Measurements from ENCODE around the genes SLC5A10, MAPK7 and AKAP10.

GRCh38 chr17:18237421-18237793 lies 12.0 kb downstream of the LLGL1 start:
- PRO-cap: no peak
- RRBS: no CpG with 5 or more reads among the region's 20 CpGs

DNA sequence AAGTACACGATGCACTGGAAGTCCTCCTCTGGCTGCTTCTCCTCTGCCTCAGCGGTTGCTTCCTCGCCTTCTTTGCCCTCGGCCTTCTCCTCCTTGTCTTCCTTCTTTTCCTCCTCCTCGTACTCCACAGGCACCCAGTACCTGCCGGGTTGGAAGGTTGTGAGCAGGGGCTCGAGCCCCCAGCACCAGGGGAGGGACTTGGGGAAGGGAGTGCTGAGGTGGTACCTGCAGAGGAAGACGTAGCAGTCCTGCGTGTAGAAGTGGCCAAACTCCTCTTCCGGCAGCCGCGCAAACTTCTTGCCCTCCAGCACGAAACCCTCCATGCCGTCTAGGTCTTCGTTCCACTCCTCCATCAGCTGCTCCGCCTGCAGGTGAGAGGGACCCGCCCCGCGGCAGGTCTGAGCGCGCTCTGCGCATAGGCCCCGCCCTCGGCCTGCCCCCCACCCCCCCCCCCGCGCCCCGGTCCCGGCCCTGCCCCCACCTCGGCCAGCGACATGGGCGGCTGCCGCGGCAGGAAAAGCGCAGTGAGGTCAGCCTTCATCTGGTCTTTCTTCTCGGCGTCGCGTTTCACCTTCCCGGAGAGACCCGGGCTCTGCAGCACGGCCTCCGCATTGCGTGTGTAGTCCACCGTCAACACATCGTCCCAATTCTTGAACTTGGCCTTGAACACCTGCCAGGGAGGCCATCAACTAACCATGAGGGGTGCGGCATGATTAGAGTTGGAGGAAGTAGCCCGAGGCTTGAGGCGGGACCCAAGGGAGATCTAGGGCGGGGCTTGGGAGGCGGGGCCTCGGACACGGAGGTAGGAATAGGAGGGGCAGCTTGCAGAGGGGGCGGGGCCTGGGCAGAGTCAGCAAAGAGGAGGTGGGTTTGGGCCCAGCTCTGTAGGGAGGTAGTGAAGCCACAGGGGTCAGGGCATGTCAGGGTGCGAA lies 11.6 kb downstream of the FLII start:
- PRO-cap: no peak
- RRBS: 54% methylated on average over 13 of the region's 54 CpGs

GRCh38 chr17:18262369-18263255 lies 2.1 kb downstream of the MIEF2 start:
- PRO-cap: no peak
- RRBS: no CpG with 5 or more reads among the region's 19 CpGs

GRCh38 chr17:18865271-18865877 lies 7.4 kb downstream of the PRPSAP2 start:
- PRO-cap: no peak
- RRBS: no CpG with 5 or more reads among the region's 4 CpGs

DNA sequence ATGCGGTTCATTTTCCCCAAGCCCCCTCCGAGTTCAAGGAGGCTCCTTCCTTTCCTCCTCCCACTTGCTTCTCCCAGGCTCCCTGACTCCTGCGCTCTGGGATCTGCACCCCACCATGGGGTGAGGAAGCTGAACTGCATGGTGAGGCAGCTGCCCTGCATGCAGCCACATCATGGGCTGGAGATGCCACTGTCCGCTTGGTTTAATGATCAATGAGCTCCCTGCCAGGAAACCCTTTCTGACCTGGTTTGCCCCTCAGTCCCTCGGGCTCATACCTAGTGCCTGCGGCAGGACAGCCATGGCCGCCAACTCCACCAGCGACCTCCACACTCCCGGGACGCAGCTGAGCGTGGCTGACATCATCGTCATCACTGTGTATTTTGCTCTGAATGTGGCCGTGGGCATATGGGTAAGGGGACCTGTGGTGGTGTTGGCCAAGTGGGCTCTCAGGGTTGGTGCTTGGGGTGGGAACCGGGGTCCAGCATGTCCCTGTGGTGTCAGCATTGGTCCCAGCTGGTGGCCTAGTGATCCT lies at the start of gene SLC5A10:
Gene SLC5A10, plus strand, starts transcription at position 258 of the 532 bp plus-strand sequence.
- PRO-cap: no peak
- RRBS: 76% methylated on average over 5 of the region's 14 CpGs

DNA sequence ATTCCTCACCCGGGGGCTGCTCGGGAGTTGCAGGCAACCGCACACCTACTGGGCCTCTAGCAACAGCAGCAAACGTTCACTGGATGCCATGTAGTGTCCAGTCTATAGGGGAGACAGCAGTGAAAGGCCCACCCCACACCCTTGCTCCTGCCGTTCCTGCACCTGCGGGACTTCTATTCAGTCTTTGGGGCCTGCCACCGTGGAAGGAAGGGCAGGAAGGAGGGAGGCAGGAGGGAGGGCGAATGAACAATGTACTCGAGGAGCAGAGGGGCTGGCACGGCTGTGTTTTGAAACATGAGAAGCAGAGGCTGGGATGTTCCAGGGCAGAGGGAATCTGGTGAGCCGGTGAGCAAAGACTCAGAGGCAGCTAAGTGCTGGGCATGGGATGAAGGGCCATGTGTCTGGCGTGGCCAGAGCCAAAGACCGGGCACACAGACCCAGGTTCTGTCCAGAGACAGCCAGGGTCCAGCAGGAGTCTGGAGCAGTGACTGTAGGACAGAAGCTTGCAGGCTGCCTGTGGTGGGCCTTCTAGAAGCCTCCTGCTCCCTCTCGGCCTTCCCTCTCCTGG lies 15.3 kb downstream of the SLC5A10 start:
- PRO-cap: no peak
- RRBS: 72% methylated on average over 4 of the region's 14 CpGs

DNA sequence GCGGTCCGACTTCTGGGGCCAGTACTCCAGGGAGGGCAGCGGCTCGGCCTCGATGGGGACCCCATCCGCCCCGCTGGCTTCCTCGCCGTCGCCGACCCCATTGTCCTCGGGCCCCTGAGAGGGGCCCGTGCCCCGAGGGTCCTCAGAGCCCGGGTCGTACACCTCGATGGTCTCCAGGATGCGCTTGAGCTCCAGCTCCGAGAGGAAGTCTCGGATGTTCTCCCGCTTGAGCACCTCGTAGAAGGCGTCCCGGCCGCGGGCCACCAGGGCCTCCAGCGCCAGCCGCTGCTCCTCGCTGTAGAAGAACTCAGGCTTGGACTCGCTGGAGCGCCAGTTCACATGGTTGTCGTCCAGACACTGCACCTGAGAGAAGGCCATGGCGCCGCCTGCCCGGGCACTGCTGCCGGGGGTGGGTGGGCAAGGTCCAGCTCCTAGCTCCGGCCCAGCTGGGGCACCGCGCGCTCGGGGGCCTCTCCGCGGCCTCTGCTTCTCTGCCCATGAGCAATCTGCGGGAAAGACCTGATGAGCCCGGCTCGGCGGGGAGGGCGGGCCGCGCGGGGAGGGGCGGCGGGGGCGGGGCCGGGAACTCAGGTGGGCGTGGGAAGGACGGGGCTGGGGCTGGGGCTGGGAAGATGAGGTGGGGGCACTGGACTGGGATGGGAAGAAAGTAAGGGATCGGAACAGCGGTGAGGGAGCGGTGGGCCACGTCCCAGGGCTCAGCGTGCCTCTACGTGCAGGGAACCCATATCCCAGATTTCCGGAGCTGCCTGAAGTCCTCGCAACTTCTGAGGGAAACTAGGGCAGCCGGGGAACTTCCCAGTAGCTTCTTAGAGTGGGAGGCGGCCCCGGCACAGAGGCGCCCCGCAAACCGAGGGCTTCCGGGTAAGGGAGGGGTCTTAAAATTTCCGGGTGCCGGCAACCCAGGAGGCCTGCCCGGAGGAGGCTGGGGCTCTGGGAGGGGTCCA lies 618 bp downstream of the FAM83G start:
- PRO-cap: no peak
- RRBS: 10% methylated on average over 31 of the region's 75 CpGs

DNA sequence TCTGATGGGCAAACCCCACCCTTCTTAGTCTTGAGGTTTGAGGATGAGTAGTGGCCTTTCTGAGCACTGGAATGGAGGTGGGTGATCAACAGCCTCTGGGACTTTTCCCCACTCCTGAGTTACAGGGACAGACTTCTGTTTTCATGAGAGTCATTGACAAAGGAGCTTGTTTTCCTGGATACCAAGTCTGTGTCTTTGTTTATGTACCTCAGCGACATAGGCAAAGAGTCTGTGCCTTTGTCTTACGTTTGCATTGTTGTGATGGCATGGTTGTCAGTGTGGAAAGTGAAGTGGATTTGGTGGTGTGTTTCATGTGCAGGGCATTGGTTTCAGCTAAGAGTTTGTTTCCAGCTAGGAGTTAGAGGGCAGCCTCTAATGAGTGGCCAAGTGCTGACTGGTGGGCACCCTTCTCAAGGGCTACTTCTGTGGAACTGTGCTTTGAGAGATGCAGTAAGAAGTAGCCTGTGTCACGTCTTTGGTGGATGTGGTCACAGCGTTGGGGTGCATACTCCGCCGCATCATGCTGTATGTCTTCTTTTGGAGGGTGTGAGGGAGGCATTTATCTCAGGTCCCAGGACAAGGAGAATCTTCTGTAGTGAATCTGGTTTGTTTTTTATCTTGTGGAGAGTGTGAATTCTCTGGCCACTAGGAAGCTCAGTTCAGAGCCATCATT lies 17.6 kb downstream of the EPN2 start:
- PRO-cap: no peak
- RRBS: no CpG with 5 or more reads among the region's 6 CpGs

DNA sequence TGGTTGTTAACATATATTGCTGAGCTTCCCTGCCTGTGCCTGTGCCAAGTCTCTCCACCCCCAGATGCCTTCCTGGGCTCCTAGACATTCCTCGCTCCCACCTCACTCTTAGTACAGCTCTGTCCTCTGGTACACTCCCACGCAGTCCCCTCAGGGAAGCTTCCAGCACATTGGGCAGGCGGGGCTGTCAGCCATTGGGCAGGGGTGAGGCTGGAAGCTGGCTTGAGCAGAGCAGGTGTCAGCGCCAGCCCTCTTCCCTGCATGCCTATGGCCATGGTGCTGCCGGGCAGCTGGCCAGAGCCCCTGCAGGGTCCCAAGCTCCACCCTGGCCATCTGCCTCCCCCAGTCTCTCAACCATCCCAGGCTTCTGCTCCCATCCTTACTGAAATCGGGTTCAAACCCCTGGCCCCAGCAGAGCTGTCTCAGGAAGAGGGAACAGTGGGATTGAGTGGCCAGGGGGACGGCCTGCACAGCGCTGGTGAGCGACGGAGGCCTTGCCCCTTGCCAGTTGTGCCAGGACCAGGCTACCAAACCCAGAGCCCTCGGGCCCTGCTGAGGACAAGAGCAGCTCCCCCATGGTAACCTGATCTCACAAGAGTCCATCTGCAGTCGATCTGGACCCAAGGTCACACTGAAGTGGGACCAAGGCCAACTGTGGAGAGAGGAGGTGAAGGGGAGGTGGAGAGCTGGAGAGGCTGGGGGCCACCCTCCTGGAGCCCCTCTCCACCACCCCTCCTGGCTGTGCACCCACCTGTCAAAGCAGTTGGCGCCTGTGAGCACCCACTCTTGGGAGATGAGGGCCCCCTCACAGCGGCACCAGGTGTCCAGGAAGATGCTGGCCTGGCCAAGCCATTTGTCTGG lies 2.4 kb upstream of the B9D1 start:
- PRO-cap: no peak
- RRBS: no CpG with 5 or more reads among the region's 14 CpGs

DNA sequence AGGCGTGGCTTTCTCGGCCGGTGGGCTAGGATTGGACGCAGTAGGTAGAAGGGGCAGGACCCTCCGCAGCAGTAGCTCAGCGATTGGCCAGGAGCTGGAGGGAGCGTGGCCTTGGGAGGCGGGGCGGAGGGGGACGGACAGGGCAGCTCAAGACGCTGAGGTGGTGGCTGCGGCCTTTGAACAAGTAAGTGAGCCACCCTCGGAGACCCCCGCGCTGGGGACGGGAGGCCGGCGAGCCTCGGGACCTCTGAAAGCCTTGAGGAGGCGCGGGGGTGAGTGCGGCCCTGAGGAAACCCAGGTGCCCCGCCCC lies at the start of gene MAPK7:
Gene MAPK7, plus strand, starts transcription at position 140 of the 310 bp plus-strand sequence.
- PRO-cap: bidirectional peak, plus-strand start at position 121 of the sequence, minus-strand start outside the sequence
- RRBS: 5% methylated on average over 3 of the region's 23 CpGs

DNA sequence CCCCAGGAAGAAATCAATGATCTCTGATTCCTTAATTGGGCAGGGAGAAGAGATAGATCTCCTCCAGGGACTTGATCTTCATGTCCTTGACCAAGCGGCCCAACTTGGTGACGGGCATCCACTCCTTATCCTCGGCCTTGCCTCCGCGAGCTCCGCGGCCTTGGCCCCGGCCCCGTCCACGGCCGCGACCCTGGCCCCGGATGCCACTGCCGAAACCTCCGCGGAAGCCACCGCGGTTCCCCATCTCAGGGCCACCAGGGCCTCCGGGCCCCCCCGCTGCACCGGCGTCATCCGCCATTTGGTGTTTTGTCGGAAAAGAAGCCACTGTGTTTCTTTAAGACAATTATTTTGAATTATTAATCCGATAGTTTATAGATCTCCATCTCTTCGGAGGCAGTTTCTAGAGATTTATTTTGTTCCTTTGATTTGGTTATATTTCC lies 35.5 kb downstream of the RNF112 start:
- PRO-cap: no peak
- RRBS: no CpG with 5 or more reads among the region's 26 CpGs

DNA sequence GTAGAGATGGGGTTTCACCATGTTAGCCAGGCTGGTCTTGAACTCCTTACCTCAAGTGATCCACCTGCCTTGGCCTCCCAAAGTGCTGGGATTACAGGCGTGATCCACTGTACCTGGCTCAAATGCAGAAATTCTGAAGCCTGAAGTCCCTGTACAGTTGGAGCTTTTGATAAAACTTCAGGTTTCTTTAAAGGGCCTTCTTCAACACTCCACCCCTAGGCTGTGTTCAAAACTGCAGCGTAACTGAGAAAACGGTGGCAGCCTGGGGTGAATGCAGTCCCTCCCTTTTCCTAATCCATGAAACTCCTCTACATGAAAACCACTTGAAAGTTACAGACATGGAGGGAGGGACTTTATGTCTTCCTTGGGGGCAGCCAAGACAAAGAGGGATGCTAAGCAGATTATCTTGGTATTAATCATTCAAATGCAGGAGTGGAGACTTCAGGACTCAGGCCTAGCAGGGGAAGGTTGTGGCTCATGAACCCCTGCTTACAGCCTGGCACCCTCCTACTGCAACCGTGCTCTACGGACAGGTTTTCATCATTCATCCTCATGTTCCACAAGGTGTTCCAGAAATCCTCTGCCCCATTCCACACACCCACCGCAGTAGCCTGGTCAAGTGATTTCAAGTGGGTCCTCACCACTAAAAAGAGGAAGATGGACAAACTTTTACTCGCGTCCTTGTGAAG lies 46.8 kb downstream of the RNF112 start:
- PRO-cap: no peak
- RRBS: no CpG with 5 or more reads among the region's 8 CpGs

DNA sequence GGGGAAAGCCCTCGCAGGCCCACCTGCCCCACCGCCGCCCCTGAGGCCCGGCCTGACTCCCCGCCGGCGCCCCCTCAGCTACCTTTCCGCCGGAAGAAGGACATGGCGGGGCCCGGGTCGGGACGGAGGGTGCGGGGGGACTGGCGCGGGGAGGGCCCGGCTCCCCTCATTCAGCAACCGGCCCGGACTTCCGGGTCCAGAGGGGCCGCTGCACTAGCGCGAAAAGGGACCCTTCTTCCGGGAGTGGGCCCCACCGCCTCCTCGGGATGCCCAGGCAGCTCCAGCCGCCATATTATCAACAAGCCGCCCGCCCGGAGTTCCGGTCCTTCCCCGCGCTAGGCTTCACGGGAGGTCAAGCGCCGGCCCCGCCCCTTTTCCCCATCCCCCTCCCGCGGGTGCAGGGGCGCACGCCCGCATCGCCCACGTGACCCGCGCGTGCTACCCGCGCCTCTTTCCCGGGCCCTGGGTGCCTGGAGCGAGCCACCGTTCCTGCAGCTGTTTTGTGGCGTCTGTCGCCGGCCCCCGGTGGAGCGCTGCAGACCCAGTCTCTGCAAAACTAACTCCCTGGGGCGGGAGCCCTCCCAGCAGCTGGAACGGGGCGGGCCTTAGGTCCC lies at the start of gene AKAP10:
Gene AKAP10, minus strand, starts transcription at position 319 of the 614 bp plus-strand sequence.
- PRO-cap: bidirectional peak, plus-strand start at position 452 of the sequence, minus-strand start at position 319 of the sequence
- RRBS: 2% methylated on average over 41 of the region's 60 CpGs

DNA sequence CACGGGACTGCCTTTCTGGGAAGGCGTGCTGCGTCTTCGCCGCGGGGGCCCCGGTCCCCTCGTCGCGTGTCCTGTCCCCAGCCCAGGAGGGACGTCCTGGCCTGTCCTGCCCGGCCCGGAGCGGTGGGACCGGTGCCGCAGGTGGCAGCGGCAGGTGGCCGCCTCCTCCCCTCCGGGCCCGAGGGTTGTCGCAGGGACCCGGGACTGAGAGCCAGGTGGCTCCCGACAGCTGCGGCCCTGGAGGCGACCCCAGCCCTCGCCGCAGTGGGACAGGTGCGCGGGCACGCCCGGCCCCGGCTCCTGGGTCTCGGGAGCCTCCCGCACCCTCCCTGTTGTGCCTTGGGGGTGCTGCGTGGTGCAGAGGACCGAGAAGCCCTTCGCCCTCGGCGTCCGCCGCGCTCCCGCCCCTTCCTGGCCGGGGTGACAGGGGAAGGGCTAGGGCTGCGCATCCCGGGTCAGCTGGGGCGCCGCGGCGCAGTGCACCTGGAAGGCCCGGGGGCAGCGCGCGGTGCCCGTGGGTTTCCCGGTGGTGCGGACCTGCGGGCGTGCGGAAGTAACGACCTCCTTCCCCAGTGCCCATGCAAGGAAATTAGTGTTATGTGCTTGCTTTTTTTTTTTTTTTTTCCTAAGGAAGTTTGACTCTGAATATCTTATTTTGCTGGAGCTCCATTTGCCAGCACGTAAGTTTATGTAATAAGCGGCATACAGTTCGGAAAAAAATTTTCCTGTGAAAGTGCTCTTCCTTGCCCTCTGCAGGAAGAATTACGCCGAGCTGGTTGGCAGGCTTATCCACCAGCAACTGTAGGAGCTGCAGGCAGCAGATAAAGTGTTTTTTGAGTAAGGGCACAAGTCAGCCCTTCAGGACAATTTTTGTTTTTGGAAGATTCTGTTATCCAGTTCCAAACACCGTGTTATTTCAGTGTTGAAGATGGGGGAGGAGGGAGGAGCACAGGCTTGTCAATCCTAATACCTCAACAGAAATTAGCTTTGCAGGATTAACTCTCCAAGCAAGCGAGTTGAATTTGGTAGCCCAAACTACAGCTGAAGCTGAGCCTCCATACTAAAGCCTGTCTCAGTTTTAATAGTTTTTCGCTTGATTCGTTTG lies 731 bp downstream of the SPECC1 start:
- PRO-cap: bidirectional peak, plus-strand start at position 480 of the sequence, minus-strand start at position 403 of the sequence
- RRBS: 2% methylated on average over 37 of the region's 70 CpGs

DNA sequence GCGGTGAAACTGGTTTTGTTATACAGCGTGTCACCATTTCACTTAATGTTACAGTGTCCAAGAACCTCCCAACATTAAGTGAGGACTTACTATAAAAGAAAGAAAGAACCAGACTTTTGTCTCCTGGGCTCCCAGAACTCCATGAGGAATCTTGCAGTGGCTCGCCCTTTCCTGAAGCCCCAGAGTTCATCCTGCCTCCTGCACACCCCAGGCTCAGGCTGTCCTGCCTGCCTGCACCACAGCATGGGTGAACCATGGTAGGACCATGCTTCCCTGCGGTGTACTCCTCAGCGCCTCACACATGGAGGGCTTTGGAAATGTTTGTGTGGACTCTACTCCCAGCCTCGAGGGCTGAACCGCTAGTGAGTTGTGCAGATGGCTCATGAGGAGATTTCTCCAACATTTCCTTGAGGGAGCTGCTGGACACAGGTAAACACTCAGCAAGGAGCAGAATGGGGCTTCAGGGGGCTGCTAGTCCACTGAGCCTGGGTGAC lies 186.1 kb downstream of the LGALS9B start:
- PRO-cap: no peak
- RRBS: no CpG with 5 or more reads among the region's 7 CpGs

- PRO-cap: no peak
- RRBS: 2% methylated on average over 7 of the region's 65 CpGs
Measured at GRCh38 chr17:20843669-20844184, 199.1 kb downstream of the USP22 start.

- PRO-cap: no peak
- RRBS: no CpG with 5 or more reads among the region's 50 CpGs
Measured at GRCh38 chr17:20852023-20853248, 190.4 kb downstream of the USP22 start.

DNA sequence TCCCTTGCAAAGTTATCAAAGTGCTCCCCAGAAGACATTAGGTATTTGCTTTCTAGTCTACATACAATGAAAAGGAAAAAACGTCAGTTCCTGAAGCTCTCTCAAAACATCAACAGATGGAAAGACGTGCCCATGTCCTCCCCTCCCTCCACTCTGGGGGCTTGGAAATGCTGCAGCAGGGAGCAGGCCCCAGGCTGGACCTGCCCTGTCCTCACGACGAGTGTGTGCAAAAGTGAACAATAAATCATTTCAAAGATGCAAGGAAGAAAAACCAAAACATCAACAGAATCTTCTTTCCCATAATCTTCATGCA lies 118.5 kb downstream of the USP22 start:
- PRO-cap: no peak
- RRBS: no CpG with 5 or more reads among the region's 4 CpGs

DNA sequence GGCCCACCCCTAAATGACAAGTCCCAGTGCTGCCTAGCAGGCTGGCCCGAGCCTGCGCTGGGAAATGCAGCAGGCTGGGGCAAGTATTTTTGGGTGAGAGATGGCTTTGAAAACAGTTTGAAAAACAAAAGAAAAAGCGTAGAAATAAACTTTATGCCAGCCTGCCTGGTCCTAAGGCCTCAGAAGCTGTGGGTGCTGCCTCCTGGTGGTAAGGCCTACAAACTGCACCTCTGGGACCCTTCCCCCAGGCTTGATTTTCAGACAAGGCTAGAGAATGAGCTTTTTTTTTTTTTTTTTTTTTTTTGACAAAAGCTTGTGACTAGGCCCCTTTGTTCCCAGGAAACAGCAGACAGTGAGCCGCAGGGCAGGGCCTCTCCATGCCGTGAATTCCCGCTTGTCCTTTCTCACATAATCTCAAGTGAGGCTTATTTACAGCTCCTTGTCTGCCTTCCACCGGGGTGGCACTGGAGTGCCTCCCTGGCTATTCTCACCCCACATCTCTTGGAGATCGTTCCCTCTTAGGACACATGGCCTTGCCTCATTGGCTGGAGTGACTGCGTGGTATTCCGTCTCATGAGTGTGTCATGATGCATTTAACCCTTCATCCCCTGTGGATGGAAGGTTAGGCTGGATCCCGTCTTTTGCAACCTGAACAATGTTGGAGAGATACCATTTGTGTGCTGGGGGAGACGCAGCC lies 49.8 kb downstream of the USP22 start:
- PRO-cap: no peak
- RRBS: no CpG with 5 or more reads among the region's 12 CpGs

DNA sequence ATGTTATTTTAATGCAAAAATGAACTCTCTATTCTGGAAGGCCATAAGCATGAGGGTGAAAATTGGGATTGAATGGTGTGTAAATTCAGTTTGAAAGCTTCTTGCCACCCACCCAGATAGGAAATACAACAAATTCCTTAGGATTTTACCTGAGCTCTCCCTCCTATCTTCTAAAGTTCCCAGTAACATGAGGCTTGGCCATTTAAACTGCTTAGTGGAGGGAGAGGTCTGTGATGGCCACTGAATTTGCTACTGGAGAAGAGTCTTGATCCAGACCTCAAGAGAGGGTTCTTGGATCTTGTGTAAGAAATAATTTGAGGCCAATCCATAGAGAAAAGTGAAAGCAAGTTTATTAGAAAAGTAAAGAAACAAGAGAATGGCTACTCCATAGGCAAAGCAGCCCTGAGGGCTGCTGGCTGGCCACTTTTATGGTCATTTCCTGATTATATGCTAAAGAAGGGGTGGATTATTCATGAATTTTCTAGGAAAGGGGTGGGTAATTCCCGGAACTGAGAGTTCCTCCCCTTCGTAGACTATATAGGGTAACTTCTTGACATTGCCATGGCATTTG lies 4.2 kb downstream of the DHRS7B start:
- PRO-cap: no peak
- RRBS: no CpG with 5 or more reads among the region's 2 CpGs

Data from kidney (tissue), 2 donors.